Umbilical cord (tissue), 2 donors: ENCODE measurements around a stretch of chr1.

DNA sequence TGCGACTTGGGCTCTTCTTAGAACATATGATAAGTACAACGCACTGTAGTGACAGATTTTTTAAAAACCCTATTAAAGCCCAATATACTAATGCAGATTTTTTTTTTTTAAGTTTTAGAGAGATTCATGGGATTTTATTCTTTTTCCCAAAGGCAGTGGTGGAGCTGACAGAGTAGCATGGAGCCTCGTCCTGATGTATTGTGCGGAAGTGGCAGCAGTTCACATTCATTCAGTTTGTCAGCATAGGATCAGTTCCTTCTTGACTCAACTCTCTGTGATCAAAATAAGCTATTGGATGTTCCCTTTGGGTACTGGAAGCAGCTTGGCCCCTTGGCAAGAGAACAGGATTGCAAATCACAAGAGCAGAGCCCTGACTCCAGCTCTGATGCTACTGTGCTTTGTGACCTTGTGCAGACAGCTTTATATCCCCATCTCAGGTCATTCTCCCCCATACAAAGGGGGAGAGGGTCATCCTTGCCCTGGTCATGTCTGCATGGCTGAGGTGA, 143.1 kb downstream of the DHRS3 start:
- RAMPAGE, long total RNA = no peak

DNA sequence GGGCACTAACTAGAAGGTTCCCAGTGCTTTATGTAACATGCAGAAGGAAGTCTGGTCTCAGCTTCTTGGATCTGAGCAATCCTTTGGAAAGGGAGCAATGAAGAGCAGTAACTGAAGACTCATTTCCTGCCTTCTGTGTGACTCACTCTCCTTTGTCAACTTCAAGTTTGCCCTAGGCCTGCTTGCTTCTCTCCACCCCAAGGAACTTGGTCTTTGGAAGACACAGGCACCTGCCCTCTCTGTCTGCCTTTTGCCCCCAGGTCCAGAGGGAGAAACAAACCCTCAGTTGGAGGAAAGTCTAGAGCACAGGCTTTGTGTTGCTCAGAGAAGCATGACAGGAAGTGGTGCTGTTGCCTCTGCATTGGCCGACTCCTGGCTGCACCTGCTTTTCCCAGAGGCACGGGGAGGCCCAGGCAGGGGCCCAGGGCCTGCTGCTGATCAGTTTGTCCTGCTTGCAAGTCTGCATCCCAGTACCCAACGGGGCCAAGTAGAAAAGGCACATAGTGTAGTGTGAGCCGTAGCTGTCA, 137.2 kb downstream of the DHRS3 start:
- RAMPAGE, long total RNA = no peak

DNA sequence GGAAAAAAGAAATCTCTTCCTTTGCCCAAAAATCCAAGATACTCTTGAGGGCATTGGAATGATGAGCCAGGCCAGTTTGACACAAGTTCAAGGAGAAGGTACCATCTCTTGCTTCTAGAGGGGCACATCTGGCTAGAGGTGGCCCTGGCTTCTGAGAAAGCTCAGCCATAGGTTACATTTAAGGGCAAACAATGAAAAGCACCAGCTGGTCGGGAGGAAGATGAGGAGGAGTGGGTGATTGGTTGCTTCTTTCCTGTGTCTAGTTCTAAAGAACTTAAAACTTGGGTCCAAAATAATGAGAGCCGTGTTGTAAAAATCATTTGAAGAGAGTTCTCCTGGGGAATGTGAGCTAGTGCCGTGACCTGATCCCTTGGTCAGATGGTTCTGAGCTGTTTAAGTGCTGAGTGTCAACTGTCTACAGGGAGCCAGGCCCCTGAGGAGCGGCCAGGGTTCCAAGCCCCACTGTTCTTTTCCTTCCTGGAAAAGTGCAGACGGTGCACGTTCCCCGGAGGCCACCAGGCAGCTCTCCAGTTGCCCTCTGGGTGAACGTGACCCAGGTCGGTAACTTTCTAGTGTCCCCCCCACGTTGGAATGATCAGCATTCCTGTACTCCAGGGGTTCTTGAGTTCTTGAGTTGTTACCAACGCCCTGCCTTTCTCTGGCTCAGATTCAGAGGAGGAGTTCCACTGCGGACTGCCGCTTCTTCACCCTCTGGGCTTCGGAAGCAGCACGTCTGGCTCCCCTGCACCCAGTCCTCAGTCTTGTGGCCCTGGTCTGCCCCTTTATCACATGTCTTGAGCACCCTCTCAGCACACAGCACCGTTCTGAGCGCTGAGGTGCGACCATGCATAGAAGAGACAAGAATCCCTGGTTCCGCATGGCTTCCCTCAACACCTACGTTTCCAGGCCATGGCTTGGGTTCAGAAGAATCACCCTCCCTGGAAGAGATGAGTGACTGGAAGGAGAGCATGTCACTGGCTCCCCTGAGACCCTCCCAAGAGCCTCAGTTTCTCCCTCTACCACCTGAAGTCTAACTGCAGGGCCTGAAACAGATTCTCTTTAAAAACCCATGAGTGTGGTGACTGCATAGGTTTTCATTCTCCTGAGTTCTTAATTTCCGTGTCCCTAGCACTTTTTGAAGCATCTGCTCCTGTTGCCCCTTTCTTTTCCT, 131.6 kb downstream of the DHRS3 start:
- RAMPAGE, long total RNA = no peak

- RAMPAGE, long total RNA = no peak
Observed at GRCh38 chr1:12490430-12491016, 127.5 kb downstream of the DHRS3 start.

- RAMPAGE, long total RNA = no peak
Observed at GRCh38 chr1:12594660-12595780, 23.0 kb downstream of the DHRS3 start.

GRCh38 chr1:12599335-12600121, 18.5 kb downstream of the DHRS3 start:
- RAMPAGE, long total RNA = no peak

DNA sequence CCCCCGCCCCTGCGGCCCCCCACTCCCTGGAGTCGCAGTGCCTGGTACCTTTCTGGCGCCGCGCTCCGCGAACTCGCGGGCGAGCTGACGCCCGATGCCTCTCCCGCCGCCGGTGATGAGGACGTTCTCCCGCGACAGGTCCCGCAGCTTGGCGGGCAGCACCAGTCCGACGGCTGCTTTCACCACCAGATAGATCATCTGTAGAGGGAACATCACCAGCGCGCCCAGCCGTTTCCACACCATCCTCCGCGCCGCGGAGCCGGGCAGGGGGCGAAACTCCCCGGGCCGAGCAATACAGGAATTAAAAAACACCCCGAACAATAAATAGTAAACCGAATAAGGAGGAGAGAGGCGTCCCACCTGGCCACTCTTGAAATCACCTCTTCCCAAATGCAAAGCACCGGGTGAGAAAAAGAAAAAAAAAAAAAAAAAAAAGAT, 885 bp downstream of the DHRS3 start:
- RAMPAGE, long total RNA = no peak

GRCh38 chr1:12618956-12619803, 1.2 kb upstream of the DHRS3 start:
- RAMPAGE, long total RNA = no peak

GRCh38 chr1:13433883-13434191, 23.6 kb downstream of the PRAMEF20 start:
- RAMPAGE, long total RNA = no peak

GRCh38 chr1:13456709-13457533, 46.7 kb downstream of the PRAMEF20 start:
- RAMPAGE, long total RNA = no peak

DNA sequence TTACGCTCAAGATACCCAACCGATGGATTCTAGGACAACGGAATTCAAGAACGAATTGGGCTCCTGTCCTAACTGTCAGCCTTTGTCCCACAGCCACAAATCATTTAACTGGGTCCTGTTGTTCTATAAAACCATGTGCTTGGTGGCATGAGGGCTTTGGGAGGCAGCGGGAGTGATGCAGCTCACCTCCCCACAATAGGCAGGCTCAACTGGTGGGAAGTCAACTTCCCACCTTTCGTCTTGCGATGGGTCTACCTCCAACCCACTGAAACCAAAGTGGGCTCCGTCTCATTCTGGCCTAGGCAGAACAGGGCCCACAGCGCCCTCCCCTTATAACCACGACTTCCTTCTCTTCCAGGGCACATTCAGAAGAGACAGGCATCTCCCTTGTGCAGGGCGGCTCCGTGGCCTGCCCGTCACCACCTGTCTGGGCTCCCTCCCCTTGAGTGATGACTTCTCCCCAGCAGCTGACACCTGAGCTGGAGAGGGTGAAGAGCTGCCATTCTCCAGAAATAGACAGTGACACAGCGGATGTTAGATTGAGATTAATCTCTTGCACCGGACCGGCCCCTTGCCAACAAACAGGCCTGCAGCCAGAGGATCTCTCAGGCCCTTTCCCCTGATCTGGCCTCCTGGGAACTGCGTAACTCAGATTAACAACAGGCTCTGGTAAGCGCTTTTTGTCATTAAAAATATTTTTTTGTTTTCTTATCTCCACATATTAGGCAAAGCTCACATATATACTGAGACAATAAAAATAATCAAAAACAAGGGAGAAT, 26.4 kb downstream of the LRRC38 start:
- RAMPAGE, long total RNA = no peak

GRCh38 chr1:13512765-13513557, 842 bp downstream of the LRRC38 start:
- RAMPAGE, long total RNA = no peak

DNA sequence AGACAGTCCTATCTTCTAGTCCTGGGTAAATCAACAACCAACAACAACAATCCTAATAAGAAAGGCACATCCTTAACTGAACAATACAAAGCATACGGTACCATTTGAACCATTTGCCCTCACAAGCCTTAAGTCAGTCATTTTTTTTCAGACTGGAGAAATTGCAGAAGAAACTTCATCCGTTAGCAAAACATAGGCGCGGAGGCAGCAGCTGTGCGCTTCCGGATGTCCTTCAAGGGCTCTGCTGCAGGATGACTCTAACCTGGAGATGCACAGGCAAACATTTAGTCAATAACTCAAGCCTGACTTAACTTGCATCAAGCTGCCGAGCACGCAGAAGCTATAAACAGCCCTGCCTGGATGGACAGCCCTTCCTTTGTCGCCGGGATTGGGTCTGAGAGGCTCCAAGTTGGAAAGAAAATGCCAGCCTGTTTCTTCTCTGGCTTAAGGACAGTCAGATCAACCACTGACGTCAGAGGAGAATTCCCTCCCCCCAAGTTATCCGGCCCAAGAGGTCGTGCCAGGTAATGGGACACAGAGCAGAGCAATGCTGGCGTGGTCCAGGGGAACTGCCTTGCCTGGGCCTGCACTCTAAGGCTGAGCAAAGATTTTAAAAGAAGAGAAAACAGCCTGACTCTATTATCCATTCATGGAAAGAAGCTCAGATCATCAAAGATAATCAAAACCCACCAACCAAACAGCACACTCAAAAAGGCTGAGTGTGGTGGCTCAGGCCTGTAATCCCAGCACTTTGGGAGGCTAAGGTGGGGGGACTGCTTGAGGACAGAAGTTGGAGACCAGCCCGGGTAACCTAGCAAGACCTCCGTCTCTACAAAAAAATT, 27.1 kb upstream of the LRRC38 start:
- RAMPAGE, long total RNA = no peak

- RAMPAGE, long total RNA = no peak
Observed at GRCh38 chr1:13543858-13544387, 30.1 kb upstream of the LRRC38 start.

GRCh38 chr1:13702714-13703237, 2.8 kb downstream of the PRDM2 start:
- RAMPAGE, long total RNA = no peak

- RAMPAGE, long total RNA = no peak
Observed at GRCh38 chr1:13754789-13755169, 54.8 kb downstream of the PRDM2 start.

GRCh38 chr1:13782110-13783009, 82.4 kb downstream of the PRDM2 start:
- RAMPAGE, long total RNA = no peak

DNA sequence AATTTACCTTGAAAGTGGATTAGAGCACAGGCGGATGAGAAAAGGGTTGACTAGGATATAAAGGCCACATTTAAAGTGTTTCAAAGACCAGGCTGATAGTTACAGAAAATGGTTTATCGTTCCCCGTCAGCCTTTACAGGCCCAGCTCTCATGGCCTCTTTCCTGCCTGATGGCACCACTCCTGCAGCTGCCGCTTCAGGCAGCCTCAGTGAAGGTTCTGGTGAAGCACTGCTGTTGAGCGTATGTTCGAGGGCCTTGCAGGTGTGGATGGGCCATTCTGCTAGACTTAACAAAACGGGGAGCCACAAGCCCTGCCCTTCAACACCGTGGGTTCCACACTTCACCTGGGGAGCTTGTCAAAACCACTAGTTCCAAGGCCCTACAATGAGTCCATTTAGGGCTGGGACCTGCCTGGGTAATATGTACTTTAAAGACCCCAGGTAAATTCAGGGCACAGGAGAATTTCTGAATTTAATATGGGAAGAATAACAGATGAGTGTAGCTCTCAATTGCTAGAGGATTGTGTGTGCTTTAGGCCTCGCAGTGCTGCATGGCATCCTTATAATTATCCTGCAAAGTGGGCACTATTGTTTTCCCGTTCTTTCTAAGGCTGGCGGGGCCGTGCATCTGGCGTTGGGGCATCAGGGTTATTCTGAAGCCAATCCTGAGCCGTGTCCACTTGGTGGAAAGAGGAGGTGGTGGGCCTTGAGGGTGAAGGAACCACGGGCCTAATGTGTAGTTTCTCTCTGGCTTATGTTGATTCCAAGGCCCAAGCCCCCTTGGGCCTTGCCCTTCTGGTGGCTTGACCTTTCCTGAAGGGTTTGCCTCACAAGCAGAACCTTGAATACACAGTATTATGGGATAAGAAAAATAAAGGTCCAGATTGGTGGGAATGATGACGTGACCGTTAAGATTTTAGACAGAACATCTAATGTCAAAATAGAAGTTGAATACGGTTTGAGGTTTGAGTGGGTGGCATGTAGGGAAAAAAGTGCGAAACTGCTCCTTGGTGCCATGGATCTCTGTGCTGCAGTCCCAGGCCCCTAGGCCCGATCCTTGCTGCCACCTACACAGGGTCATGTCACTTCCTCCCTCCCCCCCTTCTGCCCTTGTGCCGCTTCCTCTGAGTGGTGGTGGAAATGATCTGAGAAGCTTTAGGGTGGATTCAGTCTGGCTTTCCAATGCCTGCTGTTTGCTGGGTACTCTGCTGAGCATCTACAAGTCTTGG, 90.2 kb downstream of the PRDM2 start:
- RAMPAGE, long total RNA = no peak

DNA sequence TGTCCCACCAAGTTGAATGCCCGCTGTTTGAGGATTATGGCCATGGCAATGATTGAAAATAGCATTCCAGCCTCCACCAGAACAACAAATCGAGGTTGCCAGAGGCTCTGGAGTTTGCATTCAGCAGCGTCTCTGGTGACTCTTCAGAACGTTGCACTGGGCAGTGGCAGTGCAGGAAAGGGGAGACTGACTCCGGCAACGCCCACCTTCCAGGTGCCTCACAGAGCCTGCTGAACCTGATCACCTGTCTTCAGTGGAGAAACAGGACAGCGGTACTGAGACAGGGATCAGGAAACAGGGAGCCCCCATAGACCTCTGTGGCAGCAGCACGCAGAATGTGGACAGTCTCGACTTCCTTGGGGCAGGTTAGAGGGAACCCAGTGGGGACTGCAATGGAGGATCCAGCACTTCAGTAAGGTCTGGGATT, 128.4 kb downstream of the PRDM2 start:
- RAMPAGE, long total RNA = no peak

- RAMPAGE, long total RNA = no peak
Observed at GRCh38 chr1:13910700-13910899, 210.6 kb downstream of the PRDM2 start.